ENCODE measurements around the genes CPEB1 and NMB.

- RRBS: no CpG with 5 or more reads among the region's 48 CpGs
These were observed 36.0 kb downstream of the SAXO2 start for GRCh38 chr15:82298506-82299049.

- RRBS: no CpG with 5 or more reads among the region's 81 CpGs
These were observed 15.9 kb downstream of the GOLGA6L9 start for GRCh38 chr15:82445234-82446180.

DNA sequence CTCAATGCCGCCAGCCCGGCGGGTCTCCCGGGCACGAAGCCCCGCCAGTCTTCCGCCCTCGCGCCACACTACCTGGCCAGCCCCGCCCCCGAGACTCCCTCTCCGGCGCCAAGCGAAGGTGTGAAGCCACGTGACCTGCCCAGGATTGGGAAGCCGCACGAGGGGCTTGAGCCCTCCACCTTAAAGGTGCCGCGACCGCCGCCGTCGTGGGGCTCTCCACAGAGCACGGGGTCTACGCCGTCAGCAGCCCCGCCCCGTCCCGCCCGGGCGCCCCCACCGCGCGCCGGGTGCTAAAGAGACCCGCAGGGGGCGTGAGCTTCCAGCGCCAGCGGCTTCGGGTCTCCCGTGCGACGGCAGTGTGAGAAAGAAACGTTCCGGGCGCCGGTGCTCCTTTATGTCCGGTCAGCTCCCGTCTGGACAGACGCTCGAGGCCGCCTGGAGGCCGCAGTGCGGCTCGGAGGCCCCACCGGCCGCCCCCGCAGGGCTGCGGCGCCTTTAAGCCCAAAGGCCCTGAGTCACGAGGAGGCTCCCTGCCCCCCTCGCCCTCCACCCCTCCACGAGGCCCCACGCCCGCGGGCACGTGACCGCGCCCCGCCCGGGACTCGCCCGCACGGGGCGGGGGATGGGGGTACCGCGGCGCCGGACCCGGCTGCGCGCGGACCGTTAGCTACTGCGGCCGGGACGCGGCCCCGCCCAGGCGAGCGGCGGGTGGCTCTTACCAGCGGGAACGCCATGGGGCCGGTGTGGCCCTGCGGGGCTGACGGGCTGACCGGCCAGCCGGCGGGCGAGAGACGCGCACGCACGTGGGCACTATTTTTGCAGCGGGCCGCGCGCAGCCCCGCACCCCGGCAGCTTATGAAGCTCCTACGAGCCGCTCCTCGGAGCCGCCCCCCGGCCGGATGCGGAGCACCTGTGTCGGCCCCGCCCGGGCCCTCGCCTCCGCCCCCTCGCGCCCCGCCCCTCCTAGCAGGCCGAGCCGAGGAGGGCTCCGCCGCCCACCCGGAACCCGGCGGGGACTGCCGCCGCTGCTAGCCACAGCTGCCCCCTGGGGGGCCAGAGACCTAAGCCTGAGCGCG lies at the start of gene CPEB1:
Gene CPEB1, minus strand, starts transcription at position 227 of the 1,076 bp plus-strand sequence.
- RRBS: 4% methylated on average over 68 of the region's 137 CpGs

- RRBS: no CpG with 5 or more reads among the region's 9 CpGs
These were observed 2.6 kb downstream of the WHAMM start for GRCh38 chr15:82811964-82812421.

- RRBS: no CpG with 5 or more reads among the region's 5 CpGs
These were observed 13.6 kb downstream of the WHAMM start for GRCh38 chr15:82823056-82823373.

GRCh38 chr15:82830583-82831143 lies 21.2 kb downstream of the WHAMM start:
- RRBS: no CpG with 5 or more reads among the region's 16 CpGs

GRCh38 chr15:82871281-82871851 lies 61.9 kb downstream of the WHAMM start:
- RRBS: no CpG with 5 or more reads among the region's 6 CpGs

DNA sequence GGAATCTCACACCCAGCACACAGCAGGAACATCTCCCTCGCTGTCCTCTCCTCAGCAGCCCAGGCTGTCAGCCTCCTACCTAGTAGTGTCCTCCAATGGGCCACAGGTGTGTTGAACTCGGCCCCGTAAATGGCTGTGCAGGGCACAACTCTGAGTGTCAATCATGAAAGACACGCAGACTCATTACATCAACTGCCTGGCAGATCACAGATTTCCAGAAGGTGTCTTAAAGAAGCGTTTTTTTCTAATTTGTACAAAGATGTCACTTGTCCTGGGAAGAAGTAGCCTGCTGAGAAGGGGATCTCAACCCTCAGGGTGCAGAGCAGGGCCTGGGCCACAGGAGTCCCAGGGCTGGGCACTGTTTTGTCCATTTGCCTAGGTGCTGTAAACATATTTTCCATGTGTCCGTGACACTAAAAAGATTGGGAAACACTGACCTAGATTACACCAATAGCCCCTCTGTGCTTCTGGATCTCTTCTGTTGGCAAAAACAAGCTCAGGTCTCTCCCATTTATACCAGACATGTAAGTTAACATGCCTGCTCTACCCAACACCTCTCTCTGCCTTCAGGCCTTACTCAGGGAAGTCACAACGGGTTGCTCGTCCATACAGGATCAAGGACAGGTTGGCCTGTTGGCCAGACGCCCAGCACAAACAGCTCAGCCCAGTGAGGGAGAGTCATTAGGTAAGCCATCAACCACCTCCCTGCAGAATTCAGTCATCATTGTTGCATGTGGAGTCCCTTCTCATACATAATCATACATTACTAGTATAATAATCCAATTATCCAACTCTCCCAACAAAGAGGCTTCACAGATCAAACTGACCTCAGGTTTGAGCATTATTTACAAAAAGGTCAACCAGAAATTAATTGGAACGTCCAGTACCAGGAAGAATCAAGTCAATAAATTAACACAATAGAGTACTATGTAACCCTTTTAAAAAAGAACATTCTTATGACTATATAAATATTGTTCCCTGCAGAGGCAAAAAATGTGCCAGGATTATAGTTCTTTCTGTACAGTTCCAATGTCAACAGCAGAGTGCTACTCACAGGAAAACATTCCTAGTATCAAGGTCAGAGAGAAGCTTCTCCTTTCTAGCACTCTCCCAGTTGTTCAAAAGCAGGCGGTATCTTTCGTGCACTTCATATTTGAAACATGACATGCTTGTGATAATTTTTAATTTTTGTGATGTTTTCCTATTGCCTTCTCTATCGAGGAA lies 33.4 kb downstream of the HOMER2 start:
- RRBS: no CpG with 5 or more reads among the region's 13 CpGs

GRCh38 chr15:82933616-82934060 lies 18.9 kb downstream of the HOMER2 start:
- RRBS: no CpG with 5 or more reads among the region's 8 CpGs

DNA sequence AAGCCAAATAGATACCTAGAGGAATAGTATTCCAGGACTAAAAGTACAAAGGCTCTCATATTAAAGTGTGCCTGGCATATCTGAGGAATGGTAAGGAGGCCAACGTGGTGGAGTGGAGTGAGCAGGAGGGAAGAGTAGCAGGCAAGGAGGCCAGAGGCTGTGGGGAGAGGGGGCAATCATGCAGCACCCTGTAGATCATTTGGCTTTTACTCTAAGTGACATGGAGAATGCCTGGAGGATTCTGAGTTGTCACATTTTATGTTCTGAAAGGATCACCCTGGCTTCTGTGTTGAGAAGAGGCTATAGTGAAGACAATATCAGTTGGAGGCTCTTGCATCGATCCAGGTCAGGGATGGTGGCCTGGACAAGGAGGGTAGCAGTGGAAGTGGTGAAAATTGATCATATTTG lies 23.8 kb downstream of the BTBD1 start:
- RRBS: no CpG with 5 or more reads among the region's 2 CpGs

DNA sequence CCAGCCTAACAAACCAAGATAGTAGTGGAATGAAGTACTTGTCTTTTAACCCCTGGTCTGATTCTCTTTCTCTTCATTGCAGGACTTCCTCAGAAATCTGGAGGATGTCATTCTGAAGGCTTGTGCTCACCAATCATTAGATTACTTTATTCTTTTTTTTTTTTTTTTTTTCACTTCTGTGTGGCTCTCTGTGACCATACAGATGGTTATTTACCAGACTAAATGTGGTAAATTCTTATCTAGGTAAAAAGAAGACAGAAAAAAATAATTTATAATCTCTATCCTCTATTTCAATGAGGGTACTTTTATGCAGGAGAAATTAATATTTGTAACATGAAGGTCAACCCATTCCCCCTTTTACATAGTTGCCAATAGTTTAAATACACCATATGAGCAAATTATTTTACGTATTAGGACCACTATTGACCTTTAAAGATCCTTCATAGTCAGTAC lies 6.9 kb downstream of the HDGFL3 start:
- RRBS: no CpG with 5 or more reads among the region's 1 CpG

DNA sequence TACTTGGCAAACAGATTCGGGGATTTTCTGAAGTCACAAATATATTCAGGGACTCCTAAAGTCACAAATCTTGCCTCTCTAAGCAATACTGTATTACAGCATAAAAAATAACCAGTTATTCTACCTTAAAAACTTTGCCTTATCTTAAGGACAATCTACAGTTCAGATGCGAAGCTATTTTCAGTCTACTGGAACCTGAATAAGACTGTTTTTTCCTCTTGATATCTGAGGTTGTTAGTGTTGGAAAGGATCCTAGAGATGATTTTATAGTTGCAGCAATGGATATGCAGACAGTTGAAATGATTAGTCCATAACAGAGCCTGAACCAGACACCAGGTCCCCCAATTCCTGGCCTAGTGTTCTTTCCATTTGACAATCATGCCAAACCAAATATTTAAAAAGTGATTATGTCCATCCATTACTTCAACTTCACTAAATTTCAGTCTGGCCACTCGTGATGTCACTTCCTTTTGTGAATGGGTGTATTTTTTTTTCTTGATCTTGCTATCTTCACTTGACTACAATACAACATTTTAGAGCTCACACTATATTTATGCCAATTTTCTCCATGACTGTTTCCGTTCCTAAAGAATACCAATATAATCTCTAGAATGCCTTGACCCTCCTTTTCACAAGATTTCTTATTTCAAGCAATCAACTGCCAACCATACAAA lies 1.7 kb downstream of the HDGFL3 start:
- RRBS: no CpG with 5 or more reads among the region's 4 CpGs

- RRBS: no CpG with 5 or more reads among the region's 3 CpGs
These were observed 3.1 kb upstream of the HDGFL3 start for GRCh38 chr15:83210646-83211131.

DNA sequence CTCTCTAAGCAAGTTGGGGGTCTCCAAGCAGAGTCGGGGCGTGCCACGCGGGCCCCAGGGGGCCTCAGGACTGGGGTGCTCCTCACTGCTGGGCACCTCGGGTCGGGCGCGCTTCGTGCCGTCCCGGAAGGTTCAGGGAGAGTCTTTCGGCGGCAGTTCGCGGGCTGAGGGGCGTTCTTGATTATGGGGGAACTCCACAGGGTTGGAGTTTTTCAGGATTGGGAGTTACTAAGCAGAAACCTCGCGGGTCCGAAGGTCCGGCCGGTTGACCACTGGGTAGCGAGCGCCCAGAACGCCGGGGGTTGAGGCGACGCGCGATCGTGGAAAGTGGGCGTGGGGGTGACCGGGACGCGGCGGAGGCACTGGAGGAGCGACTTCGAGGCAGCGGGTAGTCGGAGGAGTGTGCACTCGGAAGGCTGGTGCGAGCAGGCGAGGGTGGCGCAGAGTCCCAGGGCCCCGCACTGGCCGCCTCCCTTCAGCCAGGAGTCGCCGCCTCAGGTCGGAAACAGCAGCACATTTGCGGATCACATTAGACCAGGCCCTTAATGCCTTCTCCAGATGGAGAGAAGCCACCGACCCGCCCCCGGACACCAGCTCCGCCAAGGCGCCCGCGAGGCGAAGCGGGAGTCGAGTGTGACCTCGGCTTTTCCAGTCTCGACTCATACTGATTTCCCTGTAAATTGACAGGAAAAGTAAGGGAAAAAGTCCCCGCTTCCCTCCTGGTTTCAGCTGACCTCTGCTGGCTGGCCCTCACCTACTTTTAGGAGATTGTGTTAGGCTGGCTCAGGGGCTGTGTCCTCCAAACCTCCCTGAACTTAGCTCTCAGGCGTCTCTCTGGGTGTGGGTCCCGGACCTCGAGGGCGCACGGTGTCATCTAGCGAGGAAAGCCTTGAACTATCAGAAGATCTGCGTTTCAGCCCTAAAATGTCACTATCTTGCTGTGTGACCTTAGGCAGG lies 718 bp downstream of the ADAMTSL3 start:
- RRBS: 6% methylated on average over 8 of the region's 69 CpGs

DNA sequence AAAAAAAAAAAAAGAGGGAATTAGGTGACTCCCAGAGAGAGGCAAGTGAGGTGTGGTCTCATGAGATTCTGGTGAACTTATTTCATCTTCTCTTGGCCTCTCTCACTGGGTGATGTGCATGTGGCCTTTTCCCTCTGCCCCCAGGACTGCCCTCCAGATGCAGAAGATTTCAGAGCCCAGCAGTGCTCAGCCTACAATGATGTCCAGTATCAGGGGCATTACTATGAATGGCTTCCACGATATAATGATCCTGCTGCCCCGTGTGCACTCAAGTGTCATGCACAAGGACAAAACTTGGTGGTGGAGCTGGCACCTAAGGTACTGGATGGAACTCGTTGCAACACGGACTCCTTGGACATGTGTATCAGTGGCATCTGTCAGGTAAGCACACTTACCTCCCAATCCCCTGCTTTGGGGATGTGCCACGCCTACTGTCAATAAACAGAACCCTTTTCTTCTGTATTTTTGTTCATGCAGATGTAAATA lies 165.8 kb downstream of the ADAMTSL3 start:
- RRBS: no CpG with 5 or more reads among the region's 5 CpGs

GRCh38 chr15:84597865-84598937 lies 2.6 kb upstream of the ZSCAN2 start:
- RRBS: no CpG with 5 or more reads among the region's 3 CpGs

DNA sequence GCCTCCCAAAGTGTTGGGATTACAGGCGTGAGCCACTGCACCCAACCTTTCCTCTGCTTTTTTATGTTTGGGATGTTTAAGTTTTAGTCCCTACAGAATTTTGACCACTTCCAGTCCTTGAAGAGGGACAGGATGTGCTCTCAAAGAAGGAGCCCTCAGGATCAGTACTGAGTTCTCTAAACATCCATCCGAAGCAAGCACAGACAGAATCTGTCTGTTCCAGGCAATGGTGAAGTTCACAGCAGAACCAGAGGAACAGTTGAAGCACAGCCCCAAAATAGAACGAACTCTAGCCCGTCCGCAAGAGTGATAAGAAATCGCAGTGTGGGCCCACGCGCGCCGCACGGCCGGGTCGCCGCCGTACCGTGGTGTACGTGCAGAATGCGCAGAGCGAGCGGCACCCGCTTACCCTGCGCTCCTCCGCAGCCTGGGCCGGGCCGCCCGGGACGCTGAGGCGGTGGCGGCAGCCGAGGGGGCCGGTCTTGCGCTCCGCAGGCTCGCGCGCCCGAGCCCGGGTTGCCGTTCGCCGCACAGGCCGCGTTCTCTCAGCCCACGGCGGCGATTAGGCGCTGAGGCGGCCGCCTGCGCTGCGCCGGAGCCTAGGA lies 20.9 kb downstream of the WDR73 start:
- RRBS: 1% methylated on average over 25 of the region's 52 CpGs

DNA sequence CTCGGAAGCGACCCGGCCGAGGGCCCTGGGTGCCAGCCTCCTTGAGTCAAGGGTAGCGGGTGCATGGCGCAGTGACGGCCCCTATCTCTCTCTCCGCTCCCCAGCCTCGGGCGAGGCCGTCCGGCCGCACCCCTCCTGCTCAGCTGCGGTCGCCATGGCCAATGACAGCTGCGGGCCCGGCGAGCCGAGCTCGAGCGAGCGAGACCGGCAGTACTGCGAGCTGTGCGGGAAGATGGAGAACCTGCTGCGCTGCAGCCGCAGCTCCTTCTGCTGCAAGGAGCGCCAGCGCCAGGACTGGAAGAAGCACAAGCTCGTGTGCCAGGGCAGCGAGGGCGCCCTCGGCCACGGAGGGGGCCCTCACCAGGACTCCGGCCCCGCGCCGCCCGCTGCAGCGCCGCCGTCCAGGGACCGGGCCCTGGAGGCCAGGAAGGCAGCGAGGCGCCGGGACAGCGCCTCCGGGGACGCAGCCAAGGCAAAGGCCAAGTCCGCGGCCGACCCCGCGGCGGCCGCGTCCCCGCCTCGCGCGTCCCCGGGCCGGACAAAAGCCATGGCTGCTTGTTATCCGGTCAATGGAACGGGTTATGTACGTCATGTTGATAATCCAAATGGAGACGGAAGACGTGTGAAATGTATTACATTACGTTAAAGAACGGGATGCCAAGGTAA lies 20.2 kb downstream of the WDR73 start:
- RRBS: 2% methylated on average over 29 of the region's 70 CpGs

DNA sequence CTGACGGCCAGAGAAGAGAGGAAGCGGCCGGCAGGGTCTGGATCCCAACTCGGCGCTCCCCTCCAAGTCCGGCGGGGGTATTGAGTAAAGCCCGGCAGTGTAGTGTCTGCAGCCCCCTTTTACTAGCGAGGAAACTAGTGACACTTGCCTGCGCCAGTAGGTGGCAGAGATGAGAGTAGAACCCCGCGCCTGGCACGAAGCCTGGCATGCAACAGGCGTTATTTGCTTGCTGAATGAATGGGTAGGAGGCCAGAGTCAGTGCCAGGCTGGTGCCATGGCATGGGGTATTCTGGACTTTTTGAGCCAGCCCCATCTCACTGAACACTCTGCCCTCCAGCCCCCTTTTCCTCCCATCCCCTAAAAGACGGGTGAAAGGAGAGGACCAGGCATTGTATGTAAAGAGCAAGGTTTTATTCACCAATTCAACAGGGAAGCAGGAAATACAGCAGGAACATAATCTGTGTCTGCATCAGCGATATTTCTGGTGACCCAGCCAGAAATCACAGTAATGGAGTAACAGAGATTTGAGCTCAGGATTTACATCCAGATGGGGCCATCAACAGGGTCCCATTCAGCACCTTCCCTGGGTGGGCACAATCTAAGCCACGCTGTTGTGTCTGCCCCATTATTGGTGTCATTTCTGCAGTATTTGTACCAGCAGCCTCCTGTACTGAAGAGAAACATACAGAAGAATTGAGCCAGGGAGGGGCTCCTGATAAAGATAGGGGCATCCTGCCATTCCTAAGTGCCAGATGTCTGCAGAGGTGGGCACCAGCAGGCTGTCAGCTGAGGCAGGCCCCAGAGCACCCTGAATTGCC lies 866 bp upstream of the WDR73 start:
- RRBS: 0% methylated on average over 2 of the region's 17 CpGs

DNA sequence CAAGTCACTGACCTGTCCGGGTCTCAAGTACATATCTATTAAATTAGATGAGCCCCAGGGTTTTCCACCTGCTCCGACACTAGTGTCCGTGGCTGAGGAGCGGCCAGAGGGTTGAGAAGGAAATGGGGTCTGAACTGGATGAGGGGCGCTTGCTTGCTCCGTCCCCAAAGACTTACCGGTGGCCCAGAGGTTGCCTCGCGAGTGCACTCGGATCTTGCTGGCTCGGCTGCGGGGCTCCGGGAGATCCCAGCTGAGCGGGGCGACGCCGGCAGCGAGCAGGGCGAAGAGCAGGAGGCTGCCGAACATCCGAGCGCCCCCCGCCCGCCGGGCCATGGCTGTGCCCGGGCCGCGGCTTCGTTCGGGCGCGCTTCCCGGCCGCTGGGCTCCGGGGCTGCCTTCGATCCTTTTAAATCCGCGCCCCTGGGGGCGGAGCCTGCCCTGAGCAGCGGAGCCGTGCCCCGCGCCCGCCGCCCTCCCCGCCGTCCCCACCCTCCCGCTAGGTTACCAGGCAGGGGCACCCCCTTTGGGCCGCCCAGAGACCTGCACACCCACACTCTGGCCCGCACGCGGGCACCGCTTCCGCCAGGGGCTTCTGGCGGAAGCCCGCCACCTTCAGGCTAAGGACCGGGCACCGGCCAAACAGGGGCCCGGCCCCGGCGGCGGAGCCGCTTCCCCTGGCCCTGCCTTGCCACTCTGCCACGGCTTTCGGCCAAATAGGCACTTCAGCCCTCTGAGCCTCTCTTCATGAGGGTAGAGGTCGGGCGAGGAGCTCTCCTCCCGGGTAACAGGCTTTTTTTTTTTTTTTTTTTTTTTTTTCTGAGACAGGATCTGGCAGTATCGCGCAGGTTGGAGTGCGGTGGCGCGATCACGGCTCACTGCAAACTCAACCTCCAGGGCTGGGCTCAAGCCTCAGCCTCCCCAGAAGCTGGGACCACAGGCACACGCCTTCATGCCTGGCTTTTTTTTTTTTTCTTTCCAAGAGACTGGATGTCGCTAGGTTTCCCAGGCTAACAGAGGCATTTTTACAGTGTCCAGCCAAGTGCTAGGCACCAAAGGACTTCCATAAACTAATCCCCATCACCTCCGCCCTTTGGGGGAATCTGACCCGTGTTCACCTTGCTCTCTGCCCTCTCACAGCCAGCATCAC lies at the start of gene NMB:
Gene NMB, minus strand, starts transcription at position 380 of the 1,147 bp plus-strand sequence.
- RRBS: 4% methylated on average over 17 of the region's 78 CpGs

All from AG08470 (cell line).